Metastatic Liver Carcinoma in the Adrenal Gland (tissue), 2 donors: ENCODE results near the genes DUS3L, RFX2, ALKBH7 and SLC25A23.

DNA sequence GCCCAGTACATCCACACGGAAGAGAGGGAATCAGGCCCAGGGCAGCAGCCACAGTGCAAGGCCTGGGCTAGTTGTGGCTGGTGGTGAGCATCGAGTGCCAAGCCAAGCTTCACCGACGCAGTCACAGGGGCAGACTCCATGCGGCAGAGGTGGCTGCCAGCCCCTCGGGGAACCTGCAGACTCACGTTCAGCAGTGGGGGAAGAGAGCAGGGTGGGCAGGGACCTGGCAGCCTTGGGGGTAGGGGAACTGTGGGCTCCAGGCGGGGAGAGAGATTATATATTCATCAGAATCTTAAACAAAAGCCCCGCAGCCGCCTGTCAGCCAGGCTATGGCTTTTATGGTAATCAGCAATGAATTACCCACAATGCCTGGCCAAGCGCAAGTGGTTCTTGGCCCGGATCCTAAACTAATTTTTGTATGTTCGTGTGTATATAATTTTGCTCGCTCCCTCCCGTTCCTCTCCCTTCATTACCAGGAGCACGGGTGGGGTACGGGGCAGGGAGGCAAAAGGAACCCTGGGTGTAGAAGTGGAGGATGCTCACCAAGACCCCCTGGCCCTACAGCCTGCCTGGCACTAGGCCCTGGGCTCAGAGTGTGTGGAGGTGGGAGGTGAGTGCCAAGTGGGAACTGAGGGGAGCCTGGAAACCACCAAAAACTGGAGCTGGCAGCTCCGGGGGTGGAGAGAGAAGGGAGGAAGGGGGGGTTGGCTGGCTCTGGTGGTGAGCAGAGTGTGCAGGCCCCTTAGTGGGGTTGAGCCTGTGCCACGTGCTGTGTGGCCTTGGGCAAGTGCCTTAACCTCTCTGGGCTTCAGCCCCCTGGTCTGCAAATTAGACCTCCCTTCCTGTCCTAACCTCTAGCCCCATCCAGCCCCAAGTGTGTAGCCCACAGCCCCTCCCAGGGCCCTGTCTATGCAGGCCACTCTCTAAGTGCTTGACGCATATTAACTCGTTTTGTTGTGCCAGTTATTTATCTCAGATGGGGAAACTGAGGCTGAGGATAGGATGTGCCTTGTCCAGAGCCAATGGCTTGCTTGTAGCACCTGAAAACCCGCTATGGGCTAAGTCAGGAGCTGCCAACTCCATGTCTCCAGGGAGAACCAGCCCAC is 31.8 kb downstream of the PTPRS start:
- PRO-cap, 2 experiments: no peak in any of the 2 experiments

DNA sequence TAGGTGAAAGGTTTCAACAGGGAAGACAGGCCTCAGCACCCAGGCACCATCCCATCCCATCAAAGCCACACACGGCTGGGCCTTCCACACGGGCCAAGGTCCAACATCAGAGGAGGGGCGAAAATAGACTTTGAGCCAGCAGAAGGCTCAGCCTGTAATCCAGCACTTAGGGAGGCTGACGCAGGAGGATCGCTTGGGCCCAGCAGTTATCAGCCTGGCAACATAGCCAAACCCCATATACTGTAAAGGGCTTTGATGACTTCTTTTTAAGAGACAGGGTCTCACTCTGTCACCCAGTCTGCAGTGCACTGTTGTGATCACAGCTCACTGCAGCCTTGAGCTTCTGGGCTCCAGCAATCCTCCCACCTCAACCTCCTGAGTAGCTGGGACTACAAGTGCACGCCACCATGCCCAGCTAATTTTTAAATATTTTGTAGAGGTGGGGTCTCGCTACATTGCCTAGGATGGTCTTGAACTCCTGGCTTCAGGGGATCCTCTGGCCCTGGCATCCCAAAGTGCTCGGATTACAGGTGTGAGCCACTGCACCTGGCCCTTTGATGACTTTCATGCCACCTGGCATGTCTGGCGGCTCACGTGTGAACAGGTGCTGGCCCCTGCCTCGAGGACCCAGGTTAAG is 27.9 kb downstream of the SAFB2 start:
- PRO-cap, 2 experiments: no peak in any of the 2 experiments

GRCh38 chr19:5691971-5693015 is 2.2 kb downstream of the RPL36 start:
- PRO-cap, 2 experiments: no peak in any of the 2 experiments

- PRO-cap, 2 experiments: no peak in any of the 2 experiments
Observed at GRCh38 chr19:5696255-5697057, 6.4 kb downstream of the RPL36 start.

- PRO-cap, 2 experiments: no peak in any of the 2 experiments
Observed at GRCh38 chr19:5707590-5708683, 12.0 kb downstream of the LONP1 start.

- PRO-cap, 2 experiments: no peak in any of the 2 experiments
Observed at GRCh38 chr19:5714016-5714565, 5.9 kb downstream of the LONP1 start.

- PRO-cap, 2 experiments: no peak in any of the 2 experiments
Observed at GRCh38 chr19:5718364-5718988, 1.5 kb downstream of the LONP1 start.

DNA sequence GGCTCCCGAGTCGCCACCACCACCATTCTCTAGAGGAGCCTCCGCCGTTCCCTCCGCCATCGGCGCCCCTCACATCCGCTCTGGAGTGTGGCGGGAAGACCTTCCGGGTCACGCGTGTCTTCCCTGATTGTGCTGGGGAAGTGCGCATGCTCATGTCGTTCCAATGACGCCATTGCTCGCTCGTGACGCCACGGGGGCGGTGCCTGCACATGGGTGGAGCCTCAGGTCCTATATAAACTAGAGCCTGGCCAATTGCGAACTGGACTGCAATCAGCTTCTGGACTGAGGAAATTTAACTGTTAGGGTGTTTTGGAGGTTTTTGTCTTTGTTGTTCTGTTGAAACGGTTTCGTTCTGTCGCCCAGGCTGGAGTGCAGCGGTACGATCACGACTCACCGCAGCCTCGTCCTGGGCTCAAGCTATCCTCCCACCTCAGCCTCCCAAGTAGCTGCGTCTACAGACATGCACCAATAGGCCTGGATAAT is at the start of gene DUS3L:
Gene DUS3L (minus strand): TSS at position 82 of the 483 bp plus-strand sequence.
- PRO-cap, 2 experiments: peak in 2 of 2 experiments; most common plus-strand start position 262 of the sequence (in 1); most common minus-strand start position 82 of the sequence (in 2)

- PRO-cap, 2 experiments: no peak in any of the 2 experiments
Observed at GRCh38 chr19:5802211-5802701, 2.6 kb upstream of the NRTN start.

DNA sequence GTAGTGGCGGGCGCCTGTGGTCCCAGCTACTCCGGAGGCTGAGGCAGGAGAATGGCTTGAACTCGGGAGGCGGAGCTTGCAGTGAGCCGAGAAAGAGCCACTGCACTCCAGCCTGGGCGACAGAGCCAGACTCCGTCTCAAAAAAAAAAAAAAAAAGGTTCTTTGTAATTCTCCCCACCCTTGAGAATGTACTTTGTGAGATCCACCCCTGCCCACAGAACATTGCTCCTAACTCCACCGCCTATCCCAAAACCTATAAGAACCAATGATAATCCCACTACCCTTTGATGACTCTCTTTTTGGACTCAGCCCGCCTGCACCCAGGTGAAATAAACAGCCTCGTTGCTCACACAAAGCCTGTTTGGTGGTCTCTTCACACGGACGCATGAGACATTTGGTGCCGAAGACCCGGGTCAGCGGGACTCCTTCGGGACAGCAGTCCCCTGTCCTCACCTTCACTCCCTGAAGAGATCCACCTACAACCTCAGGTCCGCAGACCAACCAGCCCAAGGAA is 7.8 kb upstream of the FUT6 start:
- PRO-cap, 2 experiments: no peak in any of the 2 experiments

- PRO-cap, 2 experiments: no peak in any of the 2 experiments
Observed at GRCh38 chr19:5926547-5927075, 12.6 kb downstream of the CAPS start.

DNA sequence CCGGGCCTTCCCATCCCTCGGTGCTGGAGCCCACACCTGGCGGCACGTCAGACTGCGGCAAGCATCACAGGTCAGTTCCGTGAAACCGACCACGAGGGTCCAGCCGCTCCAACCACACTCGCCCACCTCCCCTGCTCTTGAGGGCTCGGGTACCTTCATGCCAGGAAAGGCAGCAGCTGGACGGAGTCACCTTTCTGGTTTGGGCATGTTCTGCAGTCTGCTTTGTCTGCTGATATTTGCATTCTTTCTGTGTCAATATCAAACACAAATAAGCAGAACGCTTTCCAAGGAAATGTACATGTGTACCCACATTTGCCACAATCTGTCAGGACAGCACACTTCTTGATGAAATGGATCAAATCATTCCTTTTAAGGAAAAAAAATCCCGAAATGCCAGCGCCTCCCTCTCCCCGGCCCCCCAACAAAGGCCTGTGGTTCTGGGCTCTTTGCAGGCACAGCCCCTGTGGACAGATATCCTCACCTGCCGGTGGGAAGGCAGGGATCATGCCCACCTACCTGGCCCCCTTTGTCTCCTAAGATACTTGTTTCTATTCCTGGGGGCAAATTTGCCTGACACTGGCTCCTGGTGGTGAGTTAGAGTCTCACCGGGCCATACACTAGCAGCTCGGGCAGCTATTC is 42.7 kb upstream of the RANBP3 start:
- PRO-cap, 2 experiments: no peak in any of the 2 experiments

DNA sequence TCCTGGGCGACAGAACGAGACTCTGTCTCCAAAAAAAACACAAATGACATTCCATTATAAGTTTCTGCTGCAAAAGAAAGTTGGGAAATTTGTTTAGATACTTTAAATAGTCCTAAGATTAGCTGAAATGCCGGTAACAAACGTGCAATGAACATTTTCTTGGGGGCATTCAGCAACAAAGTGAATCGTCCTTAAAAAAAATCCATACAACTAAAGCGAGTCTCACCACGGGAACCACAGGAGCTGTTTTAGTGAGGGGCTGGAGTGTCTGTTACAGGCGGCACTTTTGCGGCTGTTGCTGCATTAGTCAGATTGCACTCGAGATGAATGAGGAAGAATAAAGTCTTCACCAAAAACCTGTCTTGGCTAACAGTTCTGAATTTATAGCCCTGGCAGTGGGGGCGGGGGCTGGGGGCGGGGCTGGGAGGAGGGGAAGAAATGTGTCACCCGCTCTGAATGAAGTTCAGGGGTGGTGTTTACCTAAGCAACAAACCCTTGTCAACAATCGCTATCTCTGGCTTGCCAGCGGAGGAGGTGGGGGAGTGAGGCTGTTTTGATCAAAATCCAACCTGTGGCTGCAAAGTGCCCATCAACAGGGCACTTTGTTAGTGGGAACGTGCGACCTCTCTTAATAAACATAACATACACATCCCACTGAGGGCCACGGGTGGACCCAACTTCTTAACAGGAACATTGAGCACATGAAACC is 44.6 kb downstream of the RFX2 start:
- PRO-cap, 2 experiments: no peak in any of the 2 experiments

GRCh38 chr19:6109626-6110689 is at the start of gene RFX2:
TSS of gene RFX2 (minus strand) at chr19:6110500.
- PRO-cap, 2 experiments: peak in 2 of 2 experiments; most common minus-strand start chr19:6110579 (in 2)

DNA sequence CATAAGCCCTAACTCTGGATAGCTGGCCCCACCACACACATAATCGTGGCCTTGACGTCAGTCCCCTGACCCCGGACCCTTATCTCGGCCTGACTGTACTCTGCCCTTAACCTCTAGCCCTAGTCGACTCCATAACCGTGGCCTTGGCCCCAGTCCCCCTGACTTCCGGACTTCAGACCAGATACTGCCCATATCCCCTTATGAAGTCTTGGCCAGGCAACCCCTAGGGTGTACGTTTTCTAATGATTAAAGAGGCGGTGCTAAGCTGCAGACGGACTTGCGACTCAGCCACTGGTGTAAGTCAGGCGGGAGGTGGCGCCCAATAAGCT is 322 bp upstream of the ALKBH7 start:
- PRO-cap, 2 experiments: peak in 2 of 2 experiments; most common minus-strand start position 202 of the sequence (in 2)

- PRO-cap, 2 experiments: peak in 2 of 2 experiments; most common plus-strand start chr19:6372763 (in 1); most common minus-strand start chr19:6373173 (in 2)
Observed at GRCh38 chr19:6372637-6373403, at the start of gene ALKBH7. TSS of gene ALKBH7 (plus strand) at chr19:6372794.

DNA sequence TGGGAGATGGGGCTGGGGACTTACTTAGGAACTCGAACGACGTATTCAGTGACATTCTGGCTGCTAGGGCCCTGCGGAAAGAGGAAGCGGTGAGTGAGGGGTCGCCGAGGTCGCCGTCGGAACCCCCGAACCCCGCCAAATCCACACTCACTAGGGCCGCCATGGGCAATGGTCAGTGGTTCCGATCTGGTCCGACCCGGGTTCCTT is 228 bp downstream of the GTF2F1 start:
- PRO-cap, 2 experiments: no peak in any of the 2 experiments

- PRO-cap, 2 experiments: no peak in any of the 2 experiments
Observed at GRCh38 chr19:6422159-6422879, 2.3 kb downstream of the KHSRP start.

DNA sequence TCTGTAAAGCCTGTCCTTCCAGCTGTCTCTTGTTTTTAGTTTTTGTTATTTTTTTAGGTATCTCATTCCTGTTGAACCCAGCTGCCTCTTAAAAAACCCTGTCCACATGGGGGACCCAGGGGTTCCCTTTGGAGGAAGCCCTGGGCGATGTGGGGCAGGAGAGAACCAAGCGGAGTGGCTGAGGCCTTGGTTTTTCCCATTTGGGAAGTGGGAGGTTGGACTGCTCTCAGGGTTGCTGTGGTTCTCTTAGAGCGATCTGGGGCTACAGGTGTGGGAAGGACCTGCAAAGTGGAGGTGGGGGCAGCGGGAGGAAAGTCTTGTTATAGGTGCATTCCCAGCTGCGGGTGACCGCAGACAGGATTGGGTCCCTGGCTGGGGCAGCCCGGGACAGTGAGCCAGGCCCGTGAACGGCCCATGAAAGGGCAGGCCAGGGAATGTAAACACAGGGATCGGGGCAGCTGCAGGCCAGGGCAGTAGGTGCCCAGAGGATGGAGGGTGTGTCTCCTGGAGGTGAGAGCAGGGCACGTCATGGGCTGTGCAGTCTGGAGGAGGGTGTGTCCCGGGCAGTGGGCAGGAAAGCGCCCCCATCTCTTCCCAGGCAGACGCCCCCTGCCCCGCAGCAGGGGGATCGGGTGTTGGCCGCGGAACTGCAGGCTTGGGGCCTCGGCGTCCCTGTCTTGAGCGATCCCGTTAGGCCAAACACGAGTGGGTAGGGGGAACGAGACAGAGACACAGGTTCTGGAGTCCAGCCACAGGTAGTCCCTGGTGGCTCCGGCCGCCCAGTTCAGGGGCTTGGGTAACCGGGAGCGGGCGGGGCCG is 761 bp downstream of the SLC25A23 start:
- PRO-cap, 2 experiments: no peak in any of the 2 experiments

- PRO-cap, 2 experiments: peak in 2 of 2 experiments; most common plus-strand start chr19:6459930 (in 2); most common minus-strand start chr19:6459822 (in 2)
Observed at GRCh38 chr19:6459441-6460064, at the start of gene SLC25A23. TSS of gene SLC25A23 (minus strand) at chr19:6459792.